NALM6 (cell line): ENCODE measurements around a stretch of chr22.

DNA sequence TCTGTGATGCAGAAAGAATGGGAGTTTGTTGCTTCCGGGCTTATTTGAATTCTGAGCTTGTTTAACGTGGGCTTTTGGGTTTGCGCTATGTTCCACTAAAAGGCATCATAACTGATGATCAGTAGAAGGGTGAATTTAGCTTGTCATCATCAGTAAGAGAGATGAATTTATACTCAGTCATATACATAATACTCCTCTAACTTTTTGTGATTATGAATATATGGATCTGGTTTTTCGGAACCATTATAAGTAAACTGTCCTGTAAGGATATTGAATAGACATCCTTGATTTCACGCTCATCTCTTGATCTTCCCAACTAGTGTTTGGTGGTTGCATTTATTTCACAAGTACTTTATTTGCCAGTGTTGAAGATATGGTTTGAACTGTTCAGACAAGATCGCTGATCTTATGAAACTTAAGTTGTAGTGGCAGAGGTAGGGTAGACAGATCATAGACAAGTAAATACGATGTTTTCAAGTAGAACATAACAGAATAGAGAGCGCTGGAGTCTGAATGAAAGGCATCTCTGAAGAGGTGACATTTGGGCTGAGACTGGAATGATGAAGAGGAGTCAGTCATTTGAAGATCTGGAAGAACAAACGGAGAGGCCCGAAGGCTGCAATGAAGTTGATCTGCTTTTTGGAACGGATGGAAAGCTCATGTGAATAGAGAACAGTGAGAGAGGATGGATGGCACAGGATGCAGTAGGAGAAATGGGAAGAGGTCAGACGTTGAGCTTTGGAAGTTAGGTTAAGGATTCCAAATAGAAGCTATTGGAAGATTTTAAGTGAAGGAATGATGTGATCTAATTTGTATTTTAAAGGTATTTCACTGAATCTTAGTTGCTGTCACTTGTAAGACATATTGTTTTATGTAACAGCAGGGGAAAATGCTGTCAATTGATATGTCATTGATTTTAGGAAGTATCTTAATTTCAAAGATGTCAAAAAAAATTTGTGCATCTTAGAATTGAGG is 3.1 kb downstream of the FBXO7 start:
- PRO-cap = no peak

DNA sequence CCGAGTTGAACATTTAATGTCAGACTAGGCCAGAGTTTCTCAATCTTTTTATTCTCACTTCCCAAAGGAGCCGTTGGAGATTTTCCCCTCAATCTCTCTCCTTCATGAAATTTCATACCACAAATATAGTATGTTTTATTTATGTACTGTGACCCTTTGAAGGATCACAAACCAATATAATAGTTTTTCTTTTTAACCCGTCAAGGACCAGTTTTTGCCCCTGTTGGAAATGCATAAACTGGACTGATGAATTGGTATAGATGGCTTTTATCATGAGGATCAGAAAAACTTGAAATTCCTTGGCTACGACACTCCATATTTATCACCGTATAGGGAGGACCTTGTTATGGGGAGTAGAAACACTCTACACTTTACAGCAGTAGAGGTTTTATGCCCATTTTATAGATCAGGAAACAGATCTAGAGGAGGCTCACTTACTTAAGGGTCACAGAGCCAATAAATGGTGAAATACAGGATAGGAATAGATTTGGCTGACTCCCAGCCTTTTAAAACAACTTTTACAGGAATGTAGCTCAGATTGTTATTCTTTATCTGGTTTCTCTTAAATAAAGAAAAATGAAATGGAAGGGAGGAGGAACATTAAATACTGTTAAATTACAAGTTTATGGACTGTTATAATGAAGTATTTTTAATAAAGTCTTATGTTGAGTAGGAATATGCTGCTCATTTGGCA is 14.6 kb downstream of the FBXO7 start:
- PRO-cap = no peak

DNA sequence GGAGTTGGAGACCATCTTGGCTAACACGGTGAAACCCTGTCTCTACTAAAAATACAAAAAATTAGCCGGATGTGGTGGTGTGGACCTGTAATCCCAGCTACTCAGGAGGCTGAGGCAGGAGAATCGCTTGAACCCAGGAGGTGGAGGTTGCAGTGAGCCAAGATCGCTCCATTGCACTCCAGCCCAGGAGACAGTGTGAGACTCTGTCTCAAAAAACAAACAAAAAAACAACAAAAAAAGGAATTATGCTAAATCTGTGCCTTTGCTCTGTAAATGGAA is 21.6 kb downstream of the FBXO7 start:
- PRO-cap = no peak

DNA sequence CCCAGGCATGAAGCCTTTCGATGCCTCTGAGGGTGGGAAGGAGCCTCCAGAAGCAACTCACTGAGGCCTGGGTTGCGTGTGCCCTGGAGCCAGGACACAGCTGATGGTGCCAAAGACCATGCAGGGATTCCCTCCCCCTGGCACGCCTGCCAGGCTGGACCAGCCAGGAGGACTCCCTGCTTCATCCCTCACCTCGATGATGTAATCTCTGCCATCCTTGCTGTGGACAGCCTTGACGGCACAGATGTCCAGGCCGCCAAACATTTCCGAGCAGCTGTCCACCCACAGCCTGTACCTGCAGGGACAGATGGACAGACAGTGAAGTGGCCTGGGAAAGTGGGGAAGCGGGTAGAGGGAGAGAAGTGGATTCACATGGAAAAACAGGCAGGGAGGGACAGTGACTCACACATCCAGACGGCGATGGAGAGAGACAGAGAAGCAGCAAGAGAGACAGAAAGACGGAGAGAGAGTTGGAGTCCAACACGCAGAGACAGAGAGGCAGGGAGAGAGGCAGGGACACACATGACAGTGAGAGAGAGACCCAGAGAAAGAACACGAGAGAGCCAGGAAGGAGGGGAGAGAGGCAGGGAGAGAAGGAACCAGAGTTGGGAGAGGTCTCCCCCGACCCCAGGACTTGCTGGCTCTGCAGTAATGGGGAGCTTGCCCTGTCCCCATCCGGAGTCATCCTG is 59.1 kb downstream of the FBXO7 start:
- PRO-cap = no peak

DNA sequence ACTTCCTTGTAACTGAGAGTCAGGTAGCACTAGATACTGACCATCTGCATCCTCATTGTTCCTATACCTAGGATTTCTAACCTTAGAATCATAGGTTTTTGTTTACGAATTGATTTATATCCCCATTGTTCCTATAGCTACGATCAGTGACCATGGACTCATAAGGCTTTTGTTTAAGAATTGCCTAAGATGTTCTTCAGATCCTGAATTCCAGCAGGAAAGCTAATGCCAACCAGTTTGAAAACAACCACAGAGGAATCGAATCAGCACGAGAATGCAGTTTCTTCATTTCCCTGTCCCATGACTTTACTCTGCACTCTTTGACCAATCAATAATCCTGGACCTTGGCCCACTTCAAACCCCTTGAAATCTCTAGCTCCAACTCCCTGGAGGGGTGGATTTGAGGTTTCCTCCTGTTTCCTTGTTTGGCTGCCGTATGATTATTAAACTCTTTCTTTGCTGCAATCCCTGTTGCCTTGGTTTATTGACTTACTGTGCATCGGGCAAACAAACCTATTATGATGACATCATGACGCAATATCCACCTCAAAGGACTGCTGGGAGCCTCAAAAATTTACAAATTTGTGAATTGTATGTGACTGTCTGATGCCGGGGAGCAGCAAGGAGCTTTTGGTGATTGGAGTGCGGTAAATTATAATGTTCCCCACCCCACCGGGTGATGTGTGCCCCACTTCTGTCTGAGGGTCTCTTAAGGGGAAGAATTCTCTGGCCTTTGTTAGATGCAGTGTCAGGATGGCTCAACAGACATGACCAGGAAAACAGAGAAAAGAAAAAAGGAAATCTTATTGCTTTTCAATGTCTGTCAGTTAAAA is 109.3 kb downstream of the FBXO7 start:
- PRO-cap = no peak

DNA sequence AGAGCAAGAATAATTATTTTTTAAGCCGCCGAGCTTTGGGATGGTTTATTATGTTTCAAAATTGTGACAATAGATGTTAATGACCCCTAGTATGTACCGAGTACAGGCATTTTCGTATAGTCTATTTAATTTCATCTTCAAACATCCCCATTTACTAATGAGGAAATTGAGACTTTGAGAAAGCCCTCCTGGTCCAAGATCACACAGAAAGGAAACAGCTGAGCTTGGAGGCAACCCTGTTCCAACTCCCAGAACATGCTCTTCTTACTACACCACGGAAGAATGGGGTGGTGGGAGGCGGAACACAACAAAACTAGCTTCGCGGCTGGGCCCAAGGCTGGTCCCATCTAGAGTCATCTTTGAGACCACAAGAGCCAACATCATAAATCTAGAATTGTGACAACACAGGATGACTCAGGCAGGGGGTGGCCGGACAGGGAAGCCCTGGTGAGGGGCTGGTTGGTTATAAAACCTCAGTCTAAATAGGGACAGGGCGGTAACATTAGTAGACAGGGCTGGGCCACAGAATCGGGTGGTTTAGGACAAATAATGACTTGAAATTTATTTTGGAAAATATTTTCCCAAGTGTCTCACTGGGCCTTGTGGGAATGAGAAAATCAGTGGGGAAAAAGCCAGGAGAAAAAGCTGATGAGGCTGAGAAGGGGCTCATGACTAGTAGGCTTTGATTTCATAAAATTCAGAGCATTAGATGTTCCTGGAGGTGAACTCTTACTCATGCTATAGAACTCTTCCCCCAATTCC is 152.0 kb upstream of the TIMP3 start:
- PRO-cap = no peak

GRCh38 chr22:32652400-32652904 is 149.1 kb upstream of the TIMP3 start:
- PRO-cap = no peak

DNA sequence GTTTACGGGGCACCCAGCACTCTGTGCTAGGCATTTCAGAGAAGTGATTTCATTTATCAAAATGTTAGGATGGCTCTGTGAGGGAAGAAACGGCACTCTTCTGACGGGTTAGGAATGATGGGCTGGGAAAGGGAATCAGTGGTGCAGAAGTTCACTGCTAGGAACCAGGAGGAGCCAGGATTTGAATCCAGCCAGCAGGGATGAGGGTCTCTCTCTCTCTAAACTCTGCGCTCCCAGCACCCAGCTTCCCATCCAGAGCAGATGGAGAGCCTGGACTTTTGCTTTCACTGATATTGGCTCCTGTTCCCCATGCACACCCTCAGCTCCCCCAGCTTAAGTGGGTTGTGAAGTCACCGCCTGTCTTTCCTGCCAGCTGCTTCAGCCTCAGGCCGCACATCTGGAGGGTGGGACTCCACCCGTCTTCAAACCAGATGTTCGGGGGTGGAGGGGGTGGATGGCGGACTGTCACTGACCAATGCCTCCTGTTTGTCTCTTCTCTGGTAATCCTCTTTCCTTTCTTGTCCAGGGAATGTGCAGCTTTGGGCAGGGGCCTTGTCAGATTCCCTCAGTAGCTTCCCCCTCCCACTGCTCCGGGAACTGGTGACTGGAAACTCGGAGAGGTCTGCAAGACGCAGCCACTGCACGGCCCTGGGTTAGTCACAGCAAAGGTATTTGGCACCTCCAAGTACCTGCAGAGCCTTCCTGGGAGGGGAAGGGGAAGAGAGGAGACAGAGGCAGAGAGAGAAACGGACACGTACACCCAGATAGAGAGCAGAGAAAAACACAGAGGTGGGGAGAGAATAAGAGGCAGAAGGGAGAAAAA is 56.3 kb upstream of the TIMP3 start:
- PRO-cap = no peak

DNA sequence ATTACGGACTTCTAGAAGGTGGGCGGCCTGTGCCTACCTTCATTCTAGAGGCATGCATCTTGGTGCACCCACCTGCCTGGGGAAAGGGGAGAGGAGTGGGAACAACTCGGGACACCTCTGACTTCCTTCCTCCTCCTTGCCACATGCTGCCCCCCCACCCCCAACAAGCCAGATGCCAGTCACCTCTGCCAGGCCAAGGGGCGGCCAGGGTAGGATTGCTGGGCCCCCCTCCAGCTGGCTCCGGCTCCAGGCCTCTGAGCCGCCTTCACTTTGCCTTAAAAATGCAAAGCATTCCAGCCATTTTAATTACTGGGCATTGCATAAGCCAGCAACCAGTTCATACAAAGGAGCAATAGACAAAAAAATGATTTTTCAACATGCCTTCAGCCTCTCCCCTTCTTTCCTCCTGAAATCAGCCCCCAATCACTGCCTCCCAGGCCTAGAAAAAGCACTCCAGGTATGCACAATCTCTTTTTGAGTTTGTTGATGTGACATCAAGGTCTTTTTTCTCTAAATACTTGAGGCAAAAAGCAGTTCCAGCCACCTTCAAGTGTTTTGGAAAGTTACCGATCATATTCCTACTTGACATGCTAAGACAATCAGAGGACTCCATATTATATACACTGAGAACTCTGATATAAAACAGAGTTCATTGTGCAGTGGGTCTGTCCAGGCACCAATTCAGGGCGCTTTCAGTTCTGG is 12.5 kb upstream of the TIMP3 start:
- PRO-cap = no peak

- PRO-cap = no peak
Observed at GRCh38 chr22:32802509-32802875, 987 bp downstream of the TIMP3 start.

DNA sequence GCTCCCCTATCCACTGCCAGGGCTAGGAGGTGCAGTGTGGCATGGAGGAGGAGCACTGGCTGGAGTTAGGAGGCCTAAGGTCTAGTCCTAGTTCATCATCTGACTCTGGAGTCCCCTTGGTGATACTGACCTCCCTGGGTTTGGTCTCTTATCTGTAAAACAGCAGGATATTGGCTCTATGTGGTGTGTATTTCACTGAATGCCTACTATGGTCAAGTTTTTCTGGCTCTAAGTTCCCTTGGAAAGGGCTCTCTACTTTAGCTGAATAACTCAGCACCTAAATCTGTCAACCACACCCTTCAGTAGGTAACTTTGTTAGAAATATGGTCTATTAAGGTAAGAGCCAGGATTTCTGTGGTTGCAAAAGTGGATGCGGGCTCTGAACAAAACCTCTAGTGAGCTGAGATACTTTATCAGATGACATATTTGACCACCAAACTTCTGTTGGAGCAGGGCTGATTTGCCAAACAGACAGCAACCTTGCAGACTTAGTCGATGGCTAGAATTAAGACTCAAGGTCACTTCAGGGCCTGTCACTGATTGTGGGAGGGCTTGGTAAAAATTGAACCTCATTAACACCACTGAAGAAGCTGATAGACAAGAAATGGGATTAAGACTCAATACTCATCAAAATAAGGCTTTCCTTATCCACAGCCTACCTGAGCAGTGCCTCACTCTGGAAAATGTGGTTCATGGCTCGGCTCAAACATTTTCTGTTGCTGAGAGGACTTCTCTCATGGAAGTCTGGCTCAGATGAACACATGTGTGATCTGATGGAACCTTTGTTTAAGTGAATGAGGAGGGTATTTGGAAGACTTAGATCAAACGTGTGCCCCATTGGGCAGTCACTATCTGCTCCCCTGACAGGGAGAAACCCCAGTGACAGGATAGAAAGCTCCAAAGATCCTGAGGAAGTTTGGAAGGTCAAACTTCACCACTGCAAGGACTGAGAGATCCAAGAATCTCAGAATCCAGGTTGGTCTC is 10.7 kb downstream of the TIMP3 start:
- PRO-cap = no peak

GRCh38 chr22:32819367-32819848 is 17.9 kb downstream of the TIMP3 start:
- PRO-cap = no peak

DNA sequence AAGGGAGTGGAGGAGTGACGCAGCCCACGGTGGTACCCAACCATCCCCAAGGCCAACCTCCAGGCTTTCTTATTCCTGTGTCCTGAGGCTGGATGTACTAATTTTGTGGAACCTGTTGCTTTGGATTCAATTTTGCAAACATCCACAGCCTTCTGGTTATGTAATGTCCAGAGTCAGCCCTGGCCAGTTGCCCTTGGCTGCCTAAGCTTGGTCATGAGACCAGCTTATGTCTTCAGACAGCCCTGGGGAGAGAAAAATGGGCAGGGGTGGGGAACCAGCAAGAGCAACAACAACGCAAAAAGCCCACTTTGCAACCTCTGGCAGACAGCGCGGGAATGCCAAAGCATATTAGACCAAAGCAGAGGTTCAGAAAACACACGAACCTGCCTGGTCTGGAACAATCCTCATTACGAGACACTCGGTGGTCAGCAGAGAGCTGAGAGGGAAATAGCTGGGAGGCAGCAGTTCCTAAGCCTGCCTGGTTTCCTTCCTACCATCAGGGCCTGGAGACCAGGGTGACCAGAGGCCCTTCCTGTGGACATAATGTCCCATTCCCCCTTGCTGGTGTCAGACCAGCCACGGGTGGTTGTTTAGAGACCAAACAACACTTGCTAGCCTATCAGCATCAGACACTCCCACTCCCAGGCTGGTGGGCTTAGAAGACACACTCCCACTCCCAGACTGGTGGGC is 49.5 kb downstream of the TIMP3 start:
- PRO-cap = no peak

GRCh38 chr22:32986004-32986361 is 72.2 kb downstream of the SYN3 start:
- PRO-cap = no peak

GRCh38 chr22:32986867-32987843 is 71.0 kb downstream of the SYN3 start:
- PRO-cap = no peak

- PRO-cap = no peak
Observed at GRCh38 chr22:33332362-33333026, 274.3 kb upstream of the SYN3 start.

DNA sequence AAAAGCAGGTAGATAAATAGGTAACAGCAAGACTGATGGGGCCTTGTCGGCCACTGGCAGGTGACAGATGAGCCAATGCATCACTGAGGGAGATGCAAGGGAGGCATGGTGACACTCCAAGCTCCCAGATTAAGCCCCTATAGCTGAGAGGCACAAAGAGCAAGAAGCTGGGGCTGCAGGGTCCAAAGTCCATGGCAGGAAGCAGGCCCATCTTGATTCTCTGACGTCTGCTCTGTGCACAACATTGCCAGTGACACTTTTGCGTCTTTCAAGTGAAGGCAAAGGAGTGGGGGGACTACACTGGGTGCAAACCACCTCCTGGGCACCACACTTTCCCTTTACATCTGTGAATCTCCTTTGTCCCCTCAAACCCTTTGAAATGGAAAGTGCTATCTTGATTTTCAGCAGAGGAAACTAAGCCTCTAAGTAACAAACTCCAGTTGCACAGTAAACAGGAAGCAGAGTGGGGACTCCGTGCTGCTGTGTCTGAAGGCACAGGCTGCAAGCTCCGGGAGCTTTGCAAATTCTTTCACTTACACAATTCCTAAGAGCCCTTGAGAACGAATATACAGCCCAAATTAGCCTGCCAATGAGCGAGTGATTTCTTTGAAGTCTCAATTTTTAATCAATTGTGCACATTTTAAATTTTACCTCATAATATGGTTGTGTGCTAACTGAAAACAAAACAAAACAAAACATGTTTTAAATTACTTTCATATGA is 428.0 kb downstream of the LARGE1 start:
- PRO-cap = no peak

- PRO-cap = no peak
Observed at GRCh38 chr22:33571928-33572490, 348.3 kb downstream of the LARGE1 start.

DNA sequence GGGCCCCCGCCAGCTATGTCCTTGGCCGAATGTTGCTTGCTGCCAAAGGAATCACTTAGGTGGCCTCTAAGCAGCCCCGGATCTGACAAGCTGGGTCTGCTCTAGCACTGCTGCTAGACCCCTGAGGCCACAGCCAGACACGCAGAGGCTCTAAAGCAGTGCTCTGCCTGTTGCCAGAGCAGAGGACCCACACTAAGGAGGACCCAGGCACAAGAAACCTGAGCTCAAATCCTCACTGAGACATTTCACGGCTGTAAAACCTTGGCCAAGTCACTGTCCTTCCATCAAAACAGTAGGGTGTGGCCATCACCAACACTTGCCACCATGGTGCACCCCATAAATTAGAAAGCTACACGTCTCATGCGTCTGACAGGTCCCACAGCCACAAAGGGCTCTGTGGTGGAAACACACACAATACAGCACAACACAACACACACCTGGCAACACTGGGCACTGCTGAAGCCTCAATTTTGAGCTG is 215.5 kb downstream of the LARGE1 start:
- PRO-cap = no peak

DNA sequence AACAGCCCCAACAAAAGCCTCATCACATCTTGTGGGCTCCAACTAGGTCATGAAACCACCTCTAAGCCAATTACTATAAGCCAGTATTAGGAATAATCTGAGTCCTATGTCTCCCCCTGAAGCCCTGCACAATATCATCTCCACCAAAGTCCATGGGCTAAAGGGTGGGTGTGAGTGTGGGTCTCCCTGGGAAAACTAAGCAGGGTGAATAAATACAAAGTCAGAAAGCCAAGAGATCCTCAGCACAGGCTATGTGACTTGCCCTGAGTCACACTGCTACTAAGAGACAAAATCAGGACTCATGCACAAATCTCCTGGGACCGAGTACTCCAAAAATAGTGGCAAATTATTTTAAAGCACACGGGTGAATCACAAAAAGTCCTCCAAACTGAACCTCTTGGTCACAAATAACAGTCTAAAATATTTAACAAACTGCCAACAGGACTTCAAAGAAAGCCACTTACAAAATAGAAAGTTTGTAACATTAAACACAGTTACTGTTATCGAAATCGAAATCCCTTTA is 78.6 kb downstream of the LARGE1 start:
- PRO-cap = no peak